Tongue (tissue), 2 donors: ENCODE data around the genes LAX1, PIK3C2B, CNTN2 and TMEM81.

GRCh38 chr1:203601089-203601432 is 25.6 kb upstream of the ATP2B4 start:
- RAMPAGE, long total RNA = no peak

DNA sequence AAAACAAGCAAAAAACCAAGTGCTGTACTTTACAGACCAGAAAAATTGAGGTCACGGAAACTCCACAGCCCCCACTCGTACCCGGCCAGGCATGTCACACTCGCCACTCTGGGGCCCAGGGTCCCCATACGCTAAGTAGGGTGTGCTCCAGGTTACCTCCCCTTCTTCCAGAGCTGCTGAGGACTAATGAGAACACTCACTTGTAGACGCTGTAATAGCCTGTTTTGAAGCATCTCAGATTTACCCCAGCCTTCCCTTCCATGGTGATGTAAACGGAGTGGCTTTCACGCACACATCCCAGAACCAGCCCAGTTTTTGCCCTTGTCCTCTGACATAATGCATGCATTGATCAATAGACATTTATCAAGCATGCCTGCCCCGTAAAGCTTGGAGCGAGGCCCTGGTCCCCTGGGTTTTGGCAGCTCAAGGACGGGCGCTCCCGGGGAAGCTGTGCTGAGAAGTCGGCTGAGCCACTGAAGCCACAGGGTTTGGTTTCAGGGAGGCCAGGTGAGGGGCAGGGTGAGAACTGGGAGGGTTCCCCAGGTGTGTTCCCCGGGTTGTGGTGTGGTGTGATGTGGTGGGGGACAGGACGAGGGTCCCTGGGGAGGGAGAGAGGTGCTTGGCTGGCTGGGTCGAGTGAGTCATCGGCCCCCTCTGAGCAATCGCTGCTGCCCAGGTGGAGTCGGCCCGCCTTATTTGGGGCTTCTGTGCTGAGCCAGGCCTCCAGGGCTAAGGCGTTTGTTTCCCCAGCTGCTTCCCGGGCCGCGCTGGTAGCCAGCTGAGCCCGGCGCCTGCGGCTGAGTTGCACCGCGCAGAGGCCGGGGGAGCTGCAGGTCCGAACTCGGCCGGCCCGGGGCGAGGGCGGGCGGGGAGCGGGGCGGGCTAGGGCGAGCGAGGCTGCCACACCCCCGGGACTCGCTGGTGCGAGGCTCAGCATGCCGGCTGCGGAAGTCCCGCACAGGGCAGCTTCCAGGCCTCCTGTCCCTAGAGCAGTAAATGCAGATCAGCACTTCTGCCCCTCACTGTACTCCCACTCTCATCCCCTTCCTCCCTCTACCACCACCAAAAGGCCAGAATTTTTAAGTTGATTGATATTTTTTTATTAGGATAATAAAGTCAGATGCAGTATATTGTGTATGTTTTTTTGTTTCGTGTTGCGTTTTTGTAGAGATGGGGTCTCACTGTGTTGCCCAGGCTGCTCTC is 23.6 kb downstream of the ATP2B4 start:
- RAMPAGE, long total RNA = no peak

DNA sequence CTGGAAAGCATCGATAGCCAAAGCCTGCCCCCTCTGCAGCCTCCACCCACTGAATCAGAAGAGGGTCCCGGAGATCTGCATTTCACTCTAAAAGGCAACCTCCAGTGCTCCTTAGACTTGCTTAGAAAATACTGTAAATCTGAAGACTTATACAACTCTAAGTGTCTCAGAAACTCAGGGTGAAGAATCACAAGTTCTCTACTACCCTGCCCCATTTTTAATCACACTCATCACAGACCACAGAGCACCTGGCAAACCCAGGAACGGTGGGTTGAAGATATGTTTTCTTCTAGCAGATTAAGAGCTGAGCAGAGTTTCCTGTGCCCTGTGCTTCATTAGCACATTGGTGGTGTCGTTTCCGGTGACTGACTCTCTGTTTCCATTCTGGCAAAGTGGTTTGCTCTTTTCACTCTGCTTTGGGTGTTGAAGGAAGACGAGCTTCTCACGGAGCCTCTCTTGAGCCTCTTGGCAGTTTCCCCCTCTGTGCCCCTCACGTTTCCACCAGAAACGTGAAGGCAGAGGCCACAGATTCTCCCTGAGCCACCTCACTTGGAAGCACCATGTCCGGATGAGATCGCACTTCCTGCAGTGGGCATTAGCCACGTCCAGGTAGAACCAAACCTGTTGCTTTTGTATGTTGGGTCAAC is at the start of gene LAX1:
Gene LAX1 (plus strand): TSS at position 409 of the 647 bp plus-strand sequence.
- RAMPAGE, long total RNA = no peak

GRCh38 chr1:204041441-204041812 is 31.5 kb upstream of the SOX13 start:
- RAMPAGE, long total RNA = no peak

DNA sequence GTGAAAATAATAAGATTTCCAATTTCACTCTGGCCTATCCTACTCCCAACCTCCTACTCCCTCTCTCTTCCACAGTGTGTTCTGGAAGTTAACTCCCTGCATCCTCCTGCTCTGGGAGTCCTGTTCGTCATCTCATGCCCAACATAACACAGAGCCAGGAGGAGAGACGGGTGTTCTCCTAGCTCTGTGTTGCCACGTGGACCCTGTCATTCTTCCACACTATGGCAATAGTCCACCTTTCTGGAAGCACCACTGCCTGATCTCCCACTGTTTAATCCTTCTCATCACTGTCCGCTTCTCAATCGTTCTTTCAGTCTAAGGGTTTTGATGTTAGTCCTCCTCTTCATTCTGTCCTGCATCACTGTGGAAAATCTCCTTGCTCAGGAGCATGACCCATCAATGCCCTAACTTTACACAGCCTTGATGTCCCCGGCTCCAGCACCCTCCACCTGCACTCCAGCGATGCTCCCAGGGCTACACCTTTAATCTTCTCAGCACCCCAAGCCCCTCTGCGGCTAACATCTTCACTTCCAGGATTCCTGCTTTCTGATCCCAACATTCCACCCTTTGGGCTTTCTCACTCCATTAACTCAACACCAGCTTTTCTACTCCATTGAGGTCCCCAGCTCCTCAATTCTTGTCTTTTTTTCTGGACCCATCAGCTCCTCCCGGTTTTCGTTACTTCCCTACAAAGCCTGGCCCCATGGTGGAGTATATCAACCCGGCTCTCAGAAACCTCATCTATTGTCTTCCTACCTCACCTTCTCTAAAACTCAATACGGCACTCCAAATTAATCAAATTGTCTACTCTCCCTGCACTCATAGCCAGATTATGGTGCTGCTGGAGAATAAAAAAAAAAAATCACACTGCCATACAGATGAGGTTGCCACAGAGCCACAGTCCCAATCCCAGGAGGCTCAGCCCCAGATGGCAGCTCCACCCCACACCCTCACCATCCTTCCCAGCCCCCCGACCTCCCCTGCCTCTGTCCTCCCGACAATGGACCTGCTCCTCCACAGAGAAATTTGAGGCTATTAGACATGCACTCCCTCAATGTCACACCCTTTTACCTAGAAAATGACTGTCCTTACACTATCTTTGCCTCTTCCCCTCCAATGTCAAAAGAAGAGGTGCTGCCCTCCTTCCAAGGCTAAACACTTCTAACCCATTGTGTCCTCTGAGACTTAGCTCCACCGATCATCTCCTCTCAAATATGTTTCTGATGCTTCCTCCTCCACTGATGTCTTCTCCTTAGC is 55.2 kb upstream of the GOLT1A start:
- RAMPAGE, long total RNA = no peak

GRCh38 chr1:204276806-204277405 is 63.1 kb upstream of the GOLT1A start:
- RAMPAGE, long total RNA = no peak

DNA sequence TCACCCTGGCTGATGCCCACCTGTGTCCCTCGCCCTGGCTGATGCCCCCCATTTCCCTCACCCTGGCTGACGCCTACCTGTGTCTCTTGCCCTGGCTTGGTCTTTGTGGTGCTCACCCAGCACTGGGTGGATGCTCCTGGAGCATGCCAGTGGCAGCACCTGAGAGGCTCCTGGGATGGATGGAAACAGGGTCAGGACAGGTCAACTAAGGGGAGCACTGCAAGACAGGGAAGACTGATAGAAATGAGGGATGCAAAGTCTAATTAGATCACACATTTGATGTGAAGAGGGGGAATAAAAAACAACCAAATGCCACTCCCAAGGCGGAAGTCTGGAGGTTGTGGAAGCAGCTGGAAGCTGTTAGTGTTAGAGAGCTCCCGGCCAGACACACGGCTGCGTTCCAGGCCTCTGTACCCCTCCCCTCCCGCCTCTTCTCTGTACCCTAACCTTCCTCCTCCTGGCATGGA is 67.2 kb downstream of the PLEKHA6 start:
- RAMPAGE, long total RNA = no peak

DNA sequence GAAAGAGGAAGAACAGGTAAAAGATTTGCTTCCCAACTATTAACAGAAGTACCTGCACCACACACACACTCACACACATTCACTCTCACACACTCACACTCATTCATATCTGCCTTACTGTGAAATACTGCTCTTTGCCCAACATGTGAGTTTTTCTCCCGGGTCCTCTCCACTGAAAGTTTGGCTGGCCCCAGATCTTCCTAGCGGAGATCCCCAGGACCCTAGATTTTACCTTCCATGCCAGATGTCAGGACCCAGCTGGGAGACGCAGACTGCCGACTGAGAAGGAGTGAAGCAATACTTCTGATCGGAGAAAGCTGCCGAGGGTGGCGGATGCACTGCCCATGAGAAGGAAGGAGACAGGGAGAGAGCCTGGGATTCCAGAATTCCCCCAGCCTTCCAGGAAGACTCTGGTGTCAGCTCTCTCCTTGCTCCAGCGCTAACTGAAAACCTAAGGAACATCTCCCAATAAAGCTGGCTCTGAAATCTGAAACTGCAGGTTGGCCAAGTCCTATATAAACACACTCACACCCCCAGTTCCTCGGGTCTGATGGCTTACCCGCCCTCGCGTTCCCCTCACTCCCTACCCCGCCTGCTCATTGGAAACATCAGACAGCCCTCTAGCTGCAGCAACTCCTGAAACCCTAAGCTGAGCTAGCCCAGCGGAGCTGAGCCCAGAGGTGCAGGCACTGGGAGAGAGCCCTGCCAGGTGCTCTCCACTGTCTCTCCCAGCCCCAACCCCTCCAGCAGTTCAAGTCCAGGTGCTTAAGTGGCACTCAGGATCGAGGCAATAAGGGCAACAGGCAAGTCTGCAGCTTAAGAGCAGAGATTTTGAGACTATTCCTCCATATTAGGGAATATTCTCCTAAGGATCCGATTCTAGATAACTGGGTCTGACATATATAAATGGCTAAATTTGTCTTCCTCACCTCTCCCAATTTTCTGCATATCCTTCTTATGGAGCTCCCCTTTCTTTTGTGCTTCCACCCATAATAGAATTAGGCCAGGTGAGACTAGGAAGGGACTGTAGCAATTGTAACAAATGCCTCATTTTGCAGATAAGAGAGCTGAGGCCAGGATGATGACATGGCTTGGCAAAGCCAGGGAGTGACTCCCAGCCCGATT is 52.3 kb downstream of the PLEKHA6 start:
- RAMPAGE, long total RNA = no peak

GRCh38 chr1:204327209-204327474 is 32.6 kb downstream of the PLEKHA6 start:
- RAMPAGE, long total RNA = no peak

- RAMPAGE, long total RNA = no peak
Observed at GRCh38 chr1:204342900-204343099, 16.9 kb downstream of the PLEKHA6 start.

DNA sequence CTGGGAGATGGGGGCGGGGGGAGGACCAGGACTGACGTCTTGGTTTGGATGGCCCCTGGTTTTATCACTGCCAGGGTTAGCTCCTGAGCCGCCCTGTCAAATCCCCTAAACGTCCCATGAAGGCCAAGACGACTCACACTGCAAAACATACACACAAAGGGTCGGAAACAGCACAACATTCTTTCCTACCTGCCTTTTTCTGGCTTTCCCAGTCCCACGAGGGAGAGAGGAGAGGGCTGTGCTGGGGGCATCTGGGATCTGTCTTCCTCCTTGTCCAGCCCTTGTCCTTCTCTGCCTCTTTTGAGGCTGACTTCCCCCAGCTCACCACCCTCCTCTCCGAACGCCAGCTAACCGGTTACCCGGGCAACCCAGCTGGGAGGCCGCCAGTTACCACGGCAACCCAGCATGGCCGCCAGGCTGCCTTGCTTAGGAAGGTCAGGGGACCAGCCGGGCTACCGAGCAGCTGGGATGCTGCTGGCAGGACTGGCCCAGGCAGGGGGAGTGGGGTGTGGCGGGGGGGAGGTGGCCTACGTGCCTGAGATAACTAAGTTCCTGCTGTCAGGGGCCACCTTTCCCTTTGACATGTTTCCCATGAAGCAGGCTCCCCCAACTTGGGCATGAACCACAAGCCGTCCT is 8.9 kb downstream of the PLEKHA6 start:
- RAMPAGE, long total RNA = no peak

- RAMPAGE, long total RNA = no peak
Observed at GRCh38 chr1:204485590-204486005, 9.0 kb downstream of the PIK3C2B start.

DNA sequence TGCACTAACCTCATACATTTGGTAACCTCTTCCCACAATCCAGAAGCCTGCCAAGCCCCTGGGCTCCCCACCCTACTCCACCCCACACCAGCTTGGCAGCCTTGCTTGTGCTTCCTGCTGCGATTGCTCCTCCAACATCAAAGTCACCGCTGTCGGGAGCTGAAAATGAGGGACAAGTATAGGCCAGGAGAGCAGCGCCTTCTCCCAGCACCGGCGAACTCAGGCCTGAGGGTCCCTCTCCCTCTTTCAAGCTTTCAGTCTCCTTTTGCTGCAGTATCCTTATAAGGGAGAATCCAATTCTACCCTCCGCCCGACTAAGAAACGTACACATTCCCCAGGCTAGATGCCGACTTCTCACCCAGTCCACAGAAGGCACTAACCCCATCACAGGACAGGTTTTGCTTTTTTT is 1.0 kb downstream of the PIK3C2B start:
- RAMPAGE, long total RNA = no peak

DNA sequence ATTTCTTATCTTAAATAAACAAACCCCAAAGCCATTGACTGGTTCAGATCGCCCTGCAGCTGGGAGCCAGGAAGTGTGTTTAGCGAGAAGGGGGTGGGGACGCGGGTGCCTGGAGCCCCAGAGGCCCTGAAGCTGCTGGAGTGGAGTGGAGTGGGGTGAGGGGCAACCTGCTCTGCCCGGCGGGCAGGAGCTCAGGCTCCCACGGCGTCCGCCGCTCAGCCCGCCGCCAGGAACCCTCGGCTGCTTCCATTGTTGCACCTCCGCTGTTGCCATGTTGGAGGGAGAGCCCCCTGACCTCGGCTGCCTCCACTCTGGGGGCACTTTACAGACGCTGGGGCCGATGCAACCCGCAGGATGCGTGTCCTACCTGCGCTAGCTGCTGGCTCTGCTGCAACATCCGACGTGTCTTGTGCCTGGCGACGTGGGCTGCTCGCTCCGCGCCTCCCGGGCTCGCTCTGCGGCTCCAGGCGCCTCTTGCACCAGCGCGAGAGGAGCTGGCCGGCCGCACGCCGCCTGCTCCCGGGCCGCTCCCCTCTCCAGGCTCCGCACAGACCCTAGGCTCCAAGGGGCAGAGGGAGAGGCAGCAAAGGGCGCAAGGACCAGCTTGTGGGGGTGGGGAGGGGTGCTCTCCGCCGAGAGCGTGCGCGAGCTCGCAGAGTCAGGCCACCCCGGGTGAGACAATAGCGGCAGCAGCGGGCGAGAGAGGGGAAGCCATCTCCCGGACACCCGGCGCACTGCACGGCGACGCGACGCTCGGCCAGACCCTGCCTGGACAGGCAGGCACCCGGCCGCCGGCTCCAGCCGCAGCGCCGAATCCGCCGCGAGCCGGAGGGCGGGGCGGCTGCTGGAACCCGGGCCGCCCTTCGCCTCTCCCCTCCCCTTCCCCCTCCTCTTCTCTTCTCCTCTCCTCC is at the start of gene PIK3C2B:
Gene PIK3C2B (minus strand): TSS at position 817 of the 911 bp plus-strand sequence.
- RAMPAGE, long total RNA = no peak

- RAMPAGE, long total RNA = no peak
Observed at GRCh38 chr1:204714700-204715358, 29.3 kb upstream of the LRRN2 start.

DNA sequence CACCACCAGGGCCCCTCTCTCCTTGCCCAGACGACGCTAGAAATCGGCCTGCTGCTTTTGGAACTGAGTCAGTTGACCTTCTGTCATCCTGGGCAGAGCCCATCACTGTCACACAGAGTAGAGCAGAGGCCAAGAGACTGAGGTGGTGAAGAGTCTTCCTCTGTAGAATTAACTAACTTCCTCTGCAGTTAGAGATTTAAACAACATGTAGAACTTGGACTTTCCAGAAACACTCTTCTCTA is 83.5 kb upstream of the CNTN2 start:
- RAMPAGE, long total RNA = no peak

GRCh38 chr1:204990534-204991097 is 52.4 kb upstream of the CNTN2 start:
- RAMPAGE, long total RNA = no peak

DNA sequence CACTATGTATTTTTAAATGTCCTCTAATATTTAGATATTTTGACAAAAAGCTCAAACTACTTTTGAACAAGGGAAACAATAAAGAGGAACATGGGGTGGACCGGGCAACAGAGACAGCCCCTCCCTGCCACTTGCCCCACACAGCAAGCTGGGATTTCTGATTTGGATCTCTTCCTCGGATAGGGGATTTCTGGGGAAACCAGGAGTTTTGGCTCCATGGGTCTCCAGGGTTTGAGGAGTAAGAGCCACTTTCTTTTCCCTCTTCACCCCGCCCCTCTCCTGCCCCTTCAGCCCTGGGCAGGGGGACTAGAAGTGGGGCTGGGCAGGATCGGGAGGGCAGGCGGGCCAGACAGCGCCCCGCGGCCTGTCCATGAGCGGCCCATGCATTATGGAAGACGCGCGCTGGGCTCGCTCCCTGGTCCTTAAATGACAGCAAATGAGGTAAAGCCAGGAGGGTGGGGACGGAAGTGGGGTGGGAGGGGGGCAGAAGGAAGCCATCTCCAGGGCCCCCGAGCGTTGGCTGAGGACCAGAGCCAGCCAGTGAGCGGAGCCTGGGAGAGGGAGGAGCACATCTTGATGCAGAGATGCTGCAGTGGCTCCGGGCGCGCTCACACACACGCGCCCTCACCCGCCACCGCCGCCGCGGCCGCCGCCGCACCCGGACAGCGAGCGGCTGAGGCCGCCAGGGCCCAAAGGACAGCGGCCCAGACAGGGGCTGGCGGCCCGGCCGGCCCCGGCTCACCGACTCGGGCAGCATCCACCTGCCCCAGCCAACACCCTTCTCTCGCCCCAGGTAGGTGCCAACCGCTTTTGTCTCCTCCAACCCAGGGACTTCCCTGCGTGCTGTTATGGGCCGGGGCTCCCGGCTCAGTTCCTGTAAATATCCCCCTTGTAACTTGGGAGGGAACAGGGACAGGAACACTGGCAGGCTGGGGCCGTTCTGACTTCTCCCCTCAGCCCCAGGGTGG is at the start of gene CNTN2:
Gene CNTN2 (plus strand): TSS at position 611 of the 968 bp plus-strand sequence.
- RAMPAGE, long total RNA = no peak

DNA sequence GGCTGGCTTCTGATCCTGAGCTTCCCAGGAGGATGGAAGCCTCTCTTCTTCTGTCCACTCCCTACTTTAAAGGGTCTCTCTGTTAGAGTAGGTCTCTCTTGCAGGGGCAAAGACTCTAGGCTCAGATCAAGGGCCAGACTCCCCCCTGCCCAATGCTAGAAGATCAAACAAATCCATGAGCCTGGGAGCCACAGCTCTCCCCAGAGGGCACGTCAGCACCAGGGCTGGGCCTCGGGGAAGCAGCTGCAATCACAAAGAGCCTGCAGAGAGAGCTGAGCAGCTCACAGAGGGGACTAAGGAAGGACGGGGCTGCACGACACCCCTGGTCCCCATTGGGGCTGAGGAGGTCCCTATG is 3.8 kb downstream of the CNTN2 start:
- RAMPAGE, long total RNA = no peak

DNA sequence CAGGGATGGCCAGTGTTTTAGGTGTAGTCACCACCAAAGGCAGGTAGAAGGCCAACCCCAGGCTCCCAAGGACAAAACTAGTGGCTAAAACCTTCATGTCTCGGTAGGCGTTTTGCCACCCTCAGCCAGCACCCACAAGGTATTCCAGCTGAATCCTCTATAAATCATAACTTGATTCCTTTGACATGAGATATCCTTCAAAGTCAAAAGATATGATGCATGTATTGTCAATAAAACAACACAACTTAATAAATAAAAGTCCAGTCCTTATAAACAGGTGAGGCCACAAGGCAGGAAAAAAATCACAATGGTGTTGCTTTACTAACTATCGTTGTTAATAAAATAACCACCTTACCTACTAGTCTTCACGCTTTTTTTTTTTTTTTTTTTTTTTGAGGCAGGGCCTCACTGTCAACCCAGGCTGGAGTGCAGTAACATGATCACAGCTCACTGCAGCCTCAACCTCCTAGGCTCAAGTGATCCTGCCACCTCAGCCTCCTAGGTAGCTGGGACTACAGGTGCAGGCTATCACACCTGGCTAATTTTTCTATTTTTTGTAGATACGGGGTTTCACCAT is at the start of gene TMEM81:
Gene TMEM81 (minus strand): TSS at position 237 of the 577 bp plus-strand sequence.
- RAMPAGE, long total RNA = no peak